ENCODE results near the gene MCU.

DNA sequence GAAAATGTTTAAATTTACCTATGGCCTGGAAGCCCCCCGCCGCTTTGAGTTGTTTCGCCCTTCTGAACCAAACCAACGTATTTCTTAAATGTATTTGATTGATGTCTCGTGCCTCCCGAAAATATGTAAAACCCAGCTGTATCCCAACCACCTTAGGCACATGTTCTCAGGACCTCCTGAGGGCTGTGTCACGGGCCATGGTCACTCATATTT is 748 bp downstream of the PSAP start:
- RRBS = no CpG with 5 or more reads among the region's 7 CpGs

- RRBS = 48% methylated on average over 12 of the region's 31 CpGs
Measured at GRCh38 chr10:71963038-71963940, 906 bp upstream of the CHST3 start.

- RRBS = no CpG with 5 or more reads among the region's 21 CpGs
Measured at GRCh38 chr10:72009135-72010123, 45.2 kb downstream of the CHST3 start.

- RRBS = no CpG with 5 or more reads among the region's 10 CpGs
Measured at GRCh38 chr10:72063595-72064358, 24.6 kb downstream of the SPOCK2 start.

- RRBS = no CpG with 5 or more reads among the region's 14 CpGs
Measured at GRCh38 chr10:72074686-72075149, 13.6 kb downstream of the SPOCK2 start.

GRCh38 chr10:72080049-72080545 is 8.3 kb downstream of the SPOCK2 start:
- RRBS = no CpG with 5 or more reads among the region's 7 CpGs

DNA sequence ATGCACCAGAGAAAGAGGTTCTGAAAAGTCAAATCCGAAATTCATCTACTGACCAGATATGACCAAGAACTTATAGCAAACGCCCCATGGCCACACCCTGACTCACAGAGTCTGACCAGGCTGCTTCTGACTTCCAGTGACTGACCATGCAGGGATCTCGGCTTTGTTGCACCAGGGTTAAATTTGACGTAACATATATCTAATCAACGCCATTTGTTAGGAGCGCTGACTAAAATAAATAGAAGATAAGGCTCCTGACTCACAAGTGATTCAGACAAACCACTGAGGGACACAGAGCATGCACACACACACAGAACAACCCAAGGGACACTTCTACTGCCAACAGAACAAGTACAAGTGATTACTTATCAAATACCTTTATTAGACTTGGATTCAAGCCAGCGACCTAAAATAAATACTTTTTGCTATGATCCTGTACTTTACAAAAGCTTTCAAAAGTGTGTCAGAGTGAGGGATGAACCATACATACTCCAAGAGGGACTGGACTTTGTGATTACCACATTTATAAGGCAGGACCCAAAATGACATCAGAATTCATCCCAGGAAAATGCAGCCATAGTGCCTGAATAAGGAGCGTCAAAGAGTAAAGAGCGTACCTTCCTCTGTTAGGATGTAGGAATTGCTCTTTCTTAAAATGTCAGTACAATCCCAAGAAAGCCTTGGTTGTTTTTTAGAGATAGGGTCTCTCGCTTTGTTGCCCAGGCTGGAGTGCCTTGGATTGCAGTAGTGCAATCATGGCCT is 9.5 kb upstream of the SPOCK2 start:
- RRBS = no CpG with 5 or more reads among the region's 10 CpGs

DNA sequence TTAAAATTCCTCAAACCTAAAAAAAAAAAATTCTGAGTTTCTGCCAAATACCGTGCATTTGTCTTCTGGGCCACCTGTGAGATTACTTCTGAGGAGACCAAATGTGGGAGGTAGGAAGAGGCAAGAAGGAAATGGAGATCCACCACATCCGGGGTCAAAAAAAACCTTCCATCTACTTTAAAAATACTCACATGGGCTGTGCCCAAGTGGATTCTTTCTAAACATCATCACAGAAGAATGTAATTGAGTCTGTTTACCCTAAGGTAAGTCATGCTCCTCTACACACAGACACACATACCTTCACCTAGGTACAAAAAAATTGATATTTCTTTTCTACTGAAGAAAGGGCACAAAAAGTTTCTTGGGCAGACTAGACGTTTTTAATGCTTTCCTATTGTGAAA is 19.0 kb upstream of the SPOCK2 start:
- RRBS = no CpG with 5 or more reads among the region's 3 CpGs

GRCh38 chr10:72248149-72249360 is 25.2 kb upstream of the DDIT4 start:
- RRBS = 53% methylated on average over 5 of the region's 21 CpGs

GRCh38 chr10:72323851-72324416 is 30.8 kb downstream of the DNAJB12 start:
- RRBS = no CpG with 5 or more reads among the region's 14 CpGs

DNA sequence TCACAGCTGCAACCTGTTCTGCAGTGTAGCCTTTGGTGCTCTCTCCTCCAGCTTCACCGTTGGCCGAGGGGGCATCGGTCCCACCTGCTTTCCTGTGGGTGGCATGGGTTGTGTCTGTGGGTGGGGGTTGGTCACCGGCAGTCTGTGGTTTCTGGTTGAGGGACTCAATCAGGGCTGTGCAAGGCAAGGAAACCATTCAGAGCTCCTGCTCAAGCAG is 9.9 kb downstream of the DNAJB12 start:
- RRBS = no CpG with 5 or more reads among the region's 4 CpGs

GRCh38 chr10:72605019-72605458 is 20.8 kb downstream of the MICU1 start:
- RRBS = no CpG with 5 or more reads among the region's 4 CpGs

- RRBS = no CpG with 5 or more reads among the region's 5 CpGs
Measured at GRCh38 chr10:72649294-72649591, 23.4 kb upstream of the MICU1 start.

GRCh38 chr10:72692066-72693038 is at the start of gene MCU:
MCU (plus strand) TSS chr10:72692143.
- RRBS = 2% methylated on average over 20 of the region's 92 CpGs

GRCh38 chr10:72792117-72792673 is 100.3 kb downstream of the MCU start:
- RRBS = no CpG with 5 or more reads among the region's 6 CpGs

DNA sequence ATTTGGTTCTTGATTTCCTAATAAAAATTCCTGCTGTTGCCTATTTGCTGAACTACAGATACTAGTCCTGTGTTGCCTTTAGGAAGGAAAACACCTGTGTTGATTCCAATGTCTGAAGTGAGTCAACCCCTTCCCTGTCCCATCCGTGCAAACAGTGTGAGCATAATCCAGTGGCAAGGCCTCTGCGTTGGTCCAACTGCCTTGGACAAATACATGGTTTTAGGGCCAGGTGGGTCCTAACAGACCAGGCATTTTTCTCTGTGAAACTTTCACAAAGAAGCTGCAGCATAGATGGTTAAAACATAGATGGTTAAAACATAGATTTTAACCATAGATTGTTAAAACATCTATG is 1.7 kb downstream of the PLA2G12B start:
- RRBS = no CpG with 5 or more reads among the region's 2 CpGs

DNA sequence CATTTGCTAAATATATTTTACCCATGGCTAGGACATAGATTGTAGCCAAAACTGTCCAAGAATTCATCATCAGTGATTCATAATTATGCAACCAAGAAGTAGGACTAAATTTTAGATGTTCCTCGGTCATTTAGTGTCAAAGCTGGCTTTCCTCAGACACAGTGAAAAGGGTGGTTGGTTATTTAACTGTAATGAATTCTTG is 3.3 kb downstream of the NUDT13 start:
- RRBS = no CpG with 5 or more reads among the region's 1 CpG

- RRBS = no CpG with 5 or more reads among the region's 5 CpGs
Measured at GRCh38 chr10:73470797-73471295, 25.0 kb downstream of the PPP3CB start.

DNA sequence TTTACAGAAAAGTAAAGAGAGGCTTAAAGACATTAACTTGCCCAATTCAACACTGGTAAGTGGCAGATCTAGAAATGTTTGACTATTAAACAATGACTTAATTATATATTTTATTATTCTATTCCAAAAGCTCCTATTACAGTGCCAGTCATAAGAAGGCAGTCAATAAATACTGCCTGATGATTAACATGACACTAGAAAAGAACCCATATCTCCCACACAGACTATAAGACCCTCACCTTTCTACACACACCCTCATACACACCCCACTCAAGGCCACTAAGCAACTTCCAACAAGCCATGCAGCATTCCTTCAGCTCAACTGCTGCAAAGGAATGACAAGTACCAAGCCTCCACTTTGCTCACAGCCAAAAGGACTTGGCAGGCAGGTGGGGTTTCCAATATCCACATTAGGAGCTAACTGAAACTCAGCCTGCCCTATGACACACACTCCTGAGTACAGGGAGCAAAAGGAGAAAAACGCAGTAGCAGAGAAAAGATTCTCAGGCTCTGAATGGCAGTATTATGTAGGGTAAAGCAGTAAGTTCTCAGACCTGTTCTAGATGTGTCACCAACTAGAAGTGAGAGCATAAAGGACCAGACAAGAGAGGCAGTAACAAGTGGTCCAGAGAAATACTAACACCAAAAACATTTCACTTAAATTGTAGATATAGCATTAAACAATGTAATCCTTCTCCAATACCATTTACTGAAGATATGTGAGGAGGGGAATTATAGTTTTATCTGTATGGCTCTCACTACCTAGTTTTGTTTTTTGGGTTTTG is 13.3 kb downstream of the USP54 start:
- RRBS = no CpG with 5 or more reads among the region's 1 CpG

All from mononuclear cell (primary cell).